ENCODE measurements around a stretch of chr6.

DNA sequence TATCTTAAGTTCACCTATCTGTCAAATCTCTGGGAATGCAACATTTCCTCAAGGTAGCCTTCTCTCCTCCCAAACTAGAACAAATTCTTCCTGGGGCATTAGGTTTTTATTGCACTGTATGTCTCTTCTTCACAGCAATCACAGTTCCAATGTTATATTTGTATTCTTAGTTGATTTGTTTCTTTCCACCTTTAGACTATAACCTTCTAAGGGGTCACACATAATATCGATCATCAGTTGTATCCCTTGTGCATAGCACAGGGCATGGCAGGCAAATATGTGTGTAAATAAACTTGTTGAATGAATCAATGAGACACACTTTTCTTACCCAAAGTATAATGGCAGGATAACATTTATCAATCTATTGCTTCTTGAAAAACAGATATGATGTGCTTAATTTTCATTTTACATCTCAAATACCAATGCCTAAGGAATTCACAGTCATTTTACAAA is 81.0 kb downstream of the ATG5 start:
- PRO-cap: no peak

- PRO-cap: bidirectional peak, plus-strand start at chr6:106512785, minus-strand start at chr6:106512461; unidirectional peak, minus-strand start at chr6:106513240
These were observed 116.5 kb downstream of the RTN4IP1 start for GRCh38 chr6:106512384-106513614.

- PRO-cap: no peak
These were observed 73.9 kb downstream of the QRSL1 start for GRCh38 chr6:106703057-106703819.

DNA sequence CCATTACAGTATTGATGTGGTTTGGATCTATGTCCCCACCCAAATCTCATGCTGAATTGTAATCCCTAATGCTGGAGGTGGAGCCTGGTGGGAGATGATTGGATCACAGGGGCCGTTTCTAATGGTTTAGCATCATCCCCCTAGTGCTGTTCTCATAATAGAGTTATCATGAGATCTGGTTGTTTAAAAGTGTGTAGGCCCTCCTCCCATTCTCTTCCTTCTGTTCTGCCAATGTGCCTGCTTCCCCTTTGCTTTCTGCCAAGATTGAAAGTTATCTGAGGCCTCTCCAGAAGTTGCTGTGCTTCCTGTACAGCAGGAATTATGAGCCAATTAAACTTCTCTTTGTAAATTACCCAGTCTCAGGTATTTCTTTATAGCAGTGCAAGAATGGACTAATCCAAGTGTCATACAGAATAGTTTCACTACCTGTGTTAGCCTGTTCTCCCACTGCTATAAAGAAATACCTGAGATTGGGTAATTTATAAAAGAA is 100.1 kb downstream of the CD24 start:
- PRO-cap: no peak

GRCh38 chr6:106971527-106972289 is 2.8 kb downstream of the CD24 start:
- PRO-cap: no peak

DNA sequence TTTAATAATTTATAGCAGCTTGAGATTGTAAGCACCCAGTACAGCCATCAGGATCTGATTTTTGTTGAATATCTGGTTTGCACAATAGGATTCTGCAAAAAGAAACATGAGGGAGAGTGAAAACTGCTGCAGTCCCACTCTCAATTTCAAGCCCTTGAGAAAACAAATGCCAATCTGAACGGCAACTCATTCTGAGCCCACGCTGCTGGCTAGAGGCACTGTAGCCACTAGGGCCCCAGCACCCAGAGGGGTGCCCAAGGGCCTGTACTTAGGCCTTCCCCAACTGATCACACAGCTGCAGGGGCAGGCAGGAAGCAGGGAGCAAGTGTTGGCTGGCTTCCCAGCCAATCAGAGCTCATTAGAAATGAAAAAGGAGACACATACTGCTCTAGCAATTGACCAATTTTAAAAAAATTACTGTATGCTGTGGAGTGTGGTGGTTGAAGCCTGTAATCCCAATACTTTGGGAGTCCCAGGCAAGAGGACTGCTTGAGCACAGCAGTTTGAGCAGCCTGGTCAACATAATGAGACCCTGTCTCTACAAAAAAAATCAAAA is 3.6 kb upstream of the BEND3 start:
- PRO-cap: no peak

GRCh38 chr6:107189536-107189868 is 74.2 kb upstream of the BEND3 start:
- PRO-cap: no peak

- PRO-cap: no peak
These were observed 129.3 kb downstream of the PDSS2 start for GRCh38 chr6:107329964-107330490.

GRCh38 chr6:107459636-107460354 is 431 bp upstream of the PDSS2 start:
- PRO-cap: bidirectional peak, plus-strand start at chr6:107459739, minus-strand start at chr6:107459576; unidirectional peak, plus-strand start at chr6:107459955

- PRO-cap: no peak
These were observed 2.5 kb downstream of the SOBP start for GRCh38 chr6:107492446-107492792.

DNA sequence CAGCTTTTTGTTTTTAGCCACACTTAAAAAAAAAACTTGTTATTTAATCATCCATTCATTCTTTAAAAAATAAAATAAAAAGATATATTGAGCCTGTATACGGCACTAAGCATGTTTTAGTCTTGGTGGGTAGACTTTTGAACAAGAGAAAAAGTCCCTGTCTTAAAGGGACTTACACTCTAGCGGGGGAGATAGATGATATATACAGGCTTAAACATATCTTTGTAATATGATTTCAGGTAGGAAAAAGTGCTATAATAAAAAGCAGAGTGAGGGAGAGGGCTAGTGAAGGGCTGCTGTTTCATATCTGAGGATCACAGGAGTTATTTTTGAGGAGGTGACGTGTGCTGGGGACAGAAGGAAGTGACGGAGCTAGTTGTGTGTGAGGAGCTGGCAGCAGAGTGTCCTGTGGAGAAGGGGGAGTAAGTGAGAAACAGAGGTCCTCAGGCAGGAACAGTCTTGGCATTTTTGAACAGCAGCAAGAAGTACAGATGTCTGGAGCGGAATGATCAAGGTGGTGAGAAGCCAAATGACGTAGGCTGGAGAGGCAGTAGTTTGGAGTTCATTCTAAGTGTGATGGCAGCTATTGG is 52.1 kb downstream of the SOBP start:
- PRO-cap: no peak

DNA sequence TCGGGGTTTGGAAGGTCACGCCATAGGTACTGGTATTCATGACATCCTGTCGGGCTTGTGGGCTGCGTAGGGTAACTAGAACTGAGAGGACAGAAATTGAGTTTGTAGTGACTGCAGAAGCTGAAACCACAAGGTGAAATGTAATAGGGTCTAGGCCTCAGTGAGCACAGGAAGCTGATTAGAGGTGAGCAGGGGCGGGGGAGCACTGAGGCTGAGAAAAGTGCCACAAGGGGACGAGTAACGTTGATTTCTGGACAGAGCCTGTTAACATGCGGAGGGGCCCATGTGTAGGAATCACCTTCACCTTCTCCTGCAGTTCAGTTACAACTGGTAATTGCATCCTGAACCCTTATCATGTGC is 128.9 kb downstream of the SOBP start:
- PRO-cap: no peak

DNA sequence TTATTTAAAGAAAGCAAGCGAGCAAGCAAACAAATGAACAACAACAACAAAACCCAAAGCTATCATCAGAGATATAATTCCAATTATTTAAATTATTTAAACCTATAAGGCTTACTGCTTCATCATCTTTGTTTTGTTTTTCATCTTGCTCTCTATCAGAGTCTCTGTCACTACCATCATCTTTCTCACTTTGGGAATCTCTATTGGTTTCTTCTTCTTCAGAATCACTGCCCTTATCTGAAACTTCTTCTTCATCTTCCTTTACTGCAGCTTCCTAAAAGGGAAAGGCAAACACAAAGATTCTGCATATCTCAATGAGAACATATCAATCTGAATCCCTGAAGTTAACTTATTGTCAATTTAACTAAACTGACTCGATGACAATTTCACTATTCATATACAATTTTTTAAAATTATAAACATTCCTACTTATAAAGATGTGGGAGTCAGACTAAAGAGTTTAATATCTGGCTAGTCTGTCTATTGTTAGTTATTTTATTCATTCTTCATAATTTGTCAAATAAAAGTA is 58.8 kb upstream of the SCML4 start:
- PRO-cap: no peak

DNA sequence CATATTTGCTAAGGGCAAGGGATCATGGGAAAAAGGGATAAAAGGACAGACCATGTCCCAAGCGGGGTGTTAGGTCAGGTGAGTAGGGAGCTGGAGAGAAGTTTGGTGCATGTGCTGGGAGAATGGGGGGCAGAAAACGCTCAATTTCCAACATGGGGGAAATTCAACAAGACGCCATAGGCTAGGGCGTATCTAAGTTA is 43.8 kb upstream of the SEC63 start:
- PRO-cap: no peak

DNA sequence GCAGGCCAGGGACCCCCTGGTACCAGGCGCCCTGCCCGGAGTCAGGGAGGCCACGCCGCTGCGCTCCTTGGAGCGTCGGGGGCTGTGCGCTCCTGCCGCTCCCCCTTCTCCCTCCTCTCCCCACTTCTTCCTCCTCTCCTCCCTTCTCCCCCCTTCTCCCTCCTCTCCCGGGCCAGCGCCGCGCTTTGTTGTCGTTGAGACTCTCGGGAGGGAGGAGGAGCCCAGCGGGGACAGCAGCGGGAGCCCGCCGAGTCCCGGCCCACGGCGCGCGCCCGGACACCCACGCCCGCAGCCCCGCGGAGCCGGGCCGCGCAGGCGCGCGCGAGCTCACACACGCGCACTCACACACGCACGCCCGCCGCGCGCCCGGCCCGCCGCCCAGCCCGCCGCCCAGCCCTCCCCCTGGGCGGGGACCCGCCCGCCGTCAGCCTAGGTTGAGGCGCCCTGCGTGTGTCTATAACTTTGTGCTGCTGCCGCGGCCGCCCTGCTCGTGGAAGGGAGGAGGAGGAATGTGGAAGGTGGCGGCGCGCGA is 1.3 kb upstream of the FOXO3 start:
- PRO-cap: bidirectional peak, plus-strand start at position 459 of the sequence, minus-strand start at position 118 of the sequence

DNA sequence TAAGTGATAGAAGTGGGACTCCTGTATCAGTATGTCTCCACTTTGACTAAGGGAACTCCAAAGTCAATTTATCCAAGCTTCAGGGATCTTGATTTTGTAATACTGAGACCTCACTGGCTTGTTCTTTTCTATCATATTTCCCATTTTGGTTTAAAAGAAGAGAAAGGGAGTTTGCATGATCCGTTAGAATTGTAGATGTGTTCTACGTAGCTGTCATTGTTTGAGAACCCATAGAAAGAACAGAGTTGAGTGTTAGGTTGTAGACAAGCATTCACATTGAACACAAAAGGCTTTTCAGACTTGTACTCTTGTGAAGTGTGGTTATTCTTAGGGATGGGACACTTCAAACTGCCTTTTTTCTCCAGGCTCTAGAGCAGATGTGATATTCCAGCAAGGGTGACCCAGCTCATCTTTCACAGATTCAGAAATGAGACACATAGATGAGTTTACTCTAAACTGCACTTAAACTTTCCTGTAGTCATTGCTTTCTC is 19.9 kb downstream of the FOXO3 start:
- PRO-cap: no peak

DNA sequence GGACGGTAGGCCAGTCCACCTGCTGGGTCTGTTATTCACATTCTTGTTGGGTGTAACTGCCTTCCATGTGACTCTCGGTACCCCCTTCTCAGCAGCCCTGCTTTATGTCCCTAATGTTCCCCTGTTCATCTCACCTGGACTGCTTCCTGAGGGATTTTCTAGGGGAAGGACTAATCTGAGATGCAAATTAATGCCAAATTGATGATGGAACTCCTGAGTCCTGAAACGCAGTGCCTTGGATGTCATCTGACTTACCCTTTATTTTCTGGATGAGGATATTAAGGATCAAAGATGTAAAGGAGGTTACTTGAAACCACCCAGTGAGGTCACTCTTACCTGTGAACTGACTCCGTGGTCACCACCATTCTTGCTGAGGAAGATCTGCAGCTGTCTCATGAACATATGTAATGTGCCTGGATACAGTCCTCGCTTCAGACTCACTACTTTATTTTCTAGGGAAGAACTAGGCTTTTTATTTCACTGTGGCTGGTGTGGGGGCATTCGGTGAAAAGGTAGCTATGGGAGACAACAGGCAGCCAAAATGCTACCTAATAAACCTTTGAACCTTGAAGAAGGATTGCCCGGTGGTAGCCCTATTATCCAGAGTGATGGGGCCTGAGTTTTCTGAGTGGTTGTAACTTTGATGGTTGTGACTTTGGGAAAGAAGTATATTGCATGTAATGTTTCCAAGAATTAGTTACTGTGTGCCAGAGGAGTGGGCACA is 22.2 kb downstream of the FOXO3 start:
- PRO-cap: no peak

GRCh38 chr6:108589212-108590271 is 28.8 kb downstream of the FOXO3 start:
- PRO-cap: unidirectional peak, minus-strand start at chr6:108589567; unidirectional peak, minus-strand start at chr6:108589611

DNA sequence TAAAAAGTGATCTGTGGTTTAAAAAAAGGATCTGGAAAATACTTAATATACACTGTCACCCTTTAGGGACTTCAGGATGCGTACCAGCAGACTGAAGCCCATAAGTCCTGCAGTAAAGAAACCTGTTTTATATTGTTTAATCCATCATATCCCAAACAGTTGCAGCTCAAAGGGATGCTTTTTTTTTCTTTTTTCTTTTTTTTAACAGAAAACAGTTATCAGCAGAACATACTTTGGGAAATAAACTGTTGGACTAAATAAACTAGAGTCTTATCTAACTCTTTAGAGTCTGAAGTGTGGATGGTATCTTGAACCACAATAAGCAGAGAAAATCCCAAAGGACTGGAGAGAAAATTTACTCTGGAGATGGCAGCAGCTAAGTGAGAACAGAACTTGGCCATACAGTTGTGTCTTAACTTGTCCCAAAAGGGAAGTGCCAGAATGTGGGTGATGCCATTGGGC is 36.0 kb downstream of the FOXO3 start:
- PRO-cap: no peak

DNA sequence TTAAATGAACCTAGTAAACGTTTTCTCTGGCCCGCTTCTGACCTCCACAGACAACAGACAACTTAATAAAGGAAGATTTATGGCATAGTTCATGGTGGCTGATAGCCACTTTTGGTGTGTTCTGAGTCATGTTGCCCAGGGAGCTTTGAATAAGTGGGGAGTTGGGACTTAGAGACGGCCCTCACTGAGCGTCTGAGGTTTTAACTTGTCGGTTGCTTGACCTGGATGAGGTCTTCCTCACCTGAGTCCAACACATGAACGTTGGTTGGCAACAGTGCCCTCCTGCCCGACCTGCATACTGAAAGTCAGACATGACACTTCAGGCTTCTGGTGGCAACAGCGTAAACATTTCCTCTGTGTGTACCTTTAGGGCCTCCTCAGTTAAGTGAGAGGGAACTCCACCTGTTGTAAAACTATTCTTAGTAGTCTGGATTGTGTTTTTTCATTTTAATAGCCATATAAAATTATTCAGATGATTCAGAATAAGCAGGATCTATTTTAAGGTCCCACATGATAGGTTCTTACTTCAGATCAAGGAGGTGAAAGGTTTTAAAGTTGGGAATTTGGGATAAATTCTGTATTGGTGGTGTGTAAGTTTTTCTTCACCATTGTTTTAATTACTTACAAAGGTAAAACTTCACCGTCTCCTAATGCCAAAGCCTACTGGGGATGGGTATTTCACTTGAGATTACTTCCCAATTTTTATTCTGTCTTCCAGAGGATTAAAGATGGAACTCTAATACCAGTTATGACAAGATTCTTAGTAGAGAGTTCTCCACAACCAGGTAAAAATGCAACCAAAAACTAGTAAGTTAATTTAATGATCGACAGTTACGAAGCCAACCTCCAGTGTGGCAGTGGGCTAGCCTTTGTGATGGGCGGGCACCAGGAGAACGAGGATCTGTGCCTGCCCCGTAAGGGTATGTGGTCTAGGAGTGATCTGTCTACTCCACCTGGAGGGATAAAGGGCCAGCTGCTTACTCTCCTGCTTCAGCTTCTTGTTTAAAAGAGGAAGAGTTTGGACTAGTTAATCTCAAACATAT is 124.5 kb downstream of the FOXO3 start:
- PRO-cap: no peak